CMK (cell line): ENCODE results near the genes SCN2B and KMT2A.

- RRBS: 85% methylated on average over 5 of the region's 11 CpGs
These were observed 2.8 kb downstream of the TMPRSS4 start for GRCh38 chr11:118079457-118080211.

DNA sequence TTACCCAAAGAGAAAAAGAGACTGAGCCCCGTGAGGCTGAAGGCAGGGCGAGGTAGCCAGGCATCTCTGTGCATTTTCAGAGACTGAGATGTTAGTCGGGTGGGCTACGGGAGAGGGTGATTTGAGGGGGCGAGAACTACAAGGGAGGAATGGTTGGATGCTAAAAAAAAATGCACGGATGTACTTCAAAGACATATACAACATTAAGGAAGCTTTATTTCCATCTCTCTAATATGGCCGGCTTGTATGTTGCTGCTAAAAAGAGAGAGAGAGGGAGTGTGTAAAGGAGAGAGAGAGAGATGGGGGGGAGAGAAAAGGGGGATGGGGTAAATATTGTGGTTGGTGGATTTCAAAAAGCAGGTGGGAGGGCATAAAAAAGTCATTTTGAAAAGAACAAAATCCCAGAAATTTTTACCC lies at the start of gene SCN2B:
Gene SCN2B, minus strand, starts transcription at position 282 of the 417 bp plus-strand sequence.
- RRBS: no CpG with 5 or more reads among the region's 7 CpGs

DNA sequence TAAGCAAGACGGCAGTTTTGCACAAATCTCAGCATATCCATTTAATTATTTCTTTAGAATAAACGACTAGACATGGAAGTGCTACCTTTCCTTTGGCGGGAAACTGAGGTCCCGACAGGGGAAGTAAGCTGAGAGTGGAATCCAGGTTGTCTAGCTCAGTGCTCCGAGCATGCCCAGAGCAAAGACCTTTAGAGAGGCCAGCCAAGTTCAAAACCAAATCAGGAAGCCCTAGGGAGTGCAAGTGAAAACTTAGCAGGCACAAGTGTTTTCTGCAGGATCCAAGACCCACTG lies 22.7 kb upstream of the SCN2B start:
- RRBS: no CpG with 5 or more reads among the region's 5 CpGs

GRCh38 chr11:118202623-118203277 lies 22.1 kb downstream of the JAML start:
- RRBS: no CpG with 5 or more reads among the region's 4 CpGs

DNA sequence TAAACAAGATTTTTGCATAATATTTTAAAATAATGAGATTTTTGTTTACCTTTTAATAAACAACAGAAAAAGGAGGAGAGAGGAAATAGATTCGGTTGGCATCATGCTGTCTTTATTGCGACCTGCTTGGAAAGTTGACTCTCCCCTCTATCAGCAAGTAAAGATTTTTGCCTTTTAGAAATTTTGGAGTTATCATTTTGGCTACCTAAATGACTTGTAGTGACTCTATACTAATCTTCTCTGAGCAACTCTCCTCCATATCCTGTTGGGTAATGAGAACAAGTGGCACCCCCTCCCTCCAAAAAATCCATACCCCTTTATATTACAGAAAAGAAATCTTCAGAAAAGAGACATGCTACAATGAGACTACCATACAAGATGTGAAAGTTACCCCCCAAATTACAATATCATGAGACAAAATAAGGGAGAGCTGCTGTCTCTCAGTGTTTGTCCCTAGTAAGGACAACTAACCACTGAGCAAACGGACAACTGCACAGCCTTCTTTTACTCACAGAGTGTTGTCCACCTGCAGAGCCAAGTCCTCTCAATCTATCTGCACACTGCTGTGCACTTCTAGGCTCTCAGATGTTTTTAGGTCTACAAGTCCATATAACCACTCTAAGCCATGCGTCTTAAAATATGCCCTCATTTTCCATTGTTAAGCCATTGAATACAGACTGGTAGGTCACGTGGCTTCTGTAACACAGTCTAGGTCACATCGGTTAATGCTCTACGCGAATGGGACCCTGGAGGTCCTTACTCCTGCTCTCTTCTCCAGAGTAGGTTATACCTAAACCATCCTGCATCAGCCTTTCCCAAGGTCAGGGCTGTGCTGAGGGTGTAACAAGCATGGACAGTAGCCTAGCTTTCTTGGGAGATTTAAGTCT lies 1.1 kb downstream of the JAML start:
- RRBS: no CpG with 5 or more reads among the region's 8 CpGs

DNA sequence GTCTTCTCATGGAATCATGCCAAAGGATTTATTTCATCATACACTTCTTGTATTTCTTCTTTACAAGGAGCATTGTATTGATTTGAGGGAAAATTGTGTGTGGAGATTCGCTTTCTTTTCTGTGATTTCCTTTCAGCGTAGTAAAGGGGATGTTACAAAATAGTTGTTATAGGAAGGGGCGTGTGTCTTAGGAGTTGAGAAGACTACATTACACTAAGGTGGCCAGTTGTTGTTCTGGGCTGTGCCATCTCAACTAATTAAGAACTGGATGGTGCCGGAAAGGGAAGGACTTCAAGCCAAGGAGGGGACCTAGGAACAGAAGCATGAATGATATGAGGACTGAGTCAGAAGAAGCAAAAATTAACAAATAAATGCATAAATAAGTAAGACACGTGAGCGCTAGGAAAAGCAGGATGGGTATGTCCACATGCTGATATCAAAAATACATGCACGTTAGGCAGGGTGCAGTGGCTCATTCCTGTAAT lies 12.8 kb upstream of the CD3E start:
- RRBS: no CpG with 5 or more reads among the region's 7 CpGs

DNA sequence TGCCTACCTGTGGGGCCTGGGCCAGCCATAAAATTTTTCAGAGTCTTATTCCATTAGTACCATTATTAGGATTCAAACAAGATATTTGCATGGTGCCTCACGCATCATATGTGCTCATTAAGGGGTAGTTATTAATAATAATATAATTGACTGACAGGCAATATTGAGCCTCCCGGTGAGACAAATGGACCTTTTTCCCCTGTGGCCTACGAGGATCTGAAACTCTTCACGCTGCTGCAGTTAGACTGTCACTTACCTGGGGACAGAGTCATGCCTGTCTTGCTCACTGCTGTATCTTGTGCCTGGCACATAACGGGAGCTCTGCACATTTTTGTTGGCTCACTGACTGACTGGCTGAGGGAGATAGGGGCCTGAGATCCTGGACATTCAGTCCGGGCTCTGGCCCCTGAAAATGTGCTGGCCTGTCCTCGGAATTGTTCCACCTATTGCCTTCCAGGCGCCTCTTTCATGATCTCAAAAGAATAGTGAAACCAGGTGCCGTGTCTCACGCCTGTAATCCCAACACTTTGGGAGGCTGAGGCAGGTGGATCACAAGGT lies 696 bp upstream of the CD3D start:
- RRBS: no CpG with 5 or more reads among the region's 10 CpGs

GRCh38 chr11:118436305-118437018 lies at the start of gene KMT2A:
KMT2A (plus strand) TSS chr11:118436492.
- RRBS: 1% methylated on average over 28 of the region's 92 CpGs

- RRBS: no CpG with 5 or more reads among the region's 13 CpGs
These were observed 23.2 kb upstream of the TTC36 start for GRCh38 chr11:118503571-118505017.

DNA sequence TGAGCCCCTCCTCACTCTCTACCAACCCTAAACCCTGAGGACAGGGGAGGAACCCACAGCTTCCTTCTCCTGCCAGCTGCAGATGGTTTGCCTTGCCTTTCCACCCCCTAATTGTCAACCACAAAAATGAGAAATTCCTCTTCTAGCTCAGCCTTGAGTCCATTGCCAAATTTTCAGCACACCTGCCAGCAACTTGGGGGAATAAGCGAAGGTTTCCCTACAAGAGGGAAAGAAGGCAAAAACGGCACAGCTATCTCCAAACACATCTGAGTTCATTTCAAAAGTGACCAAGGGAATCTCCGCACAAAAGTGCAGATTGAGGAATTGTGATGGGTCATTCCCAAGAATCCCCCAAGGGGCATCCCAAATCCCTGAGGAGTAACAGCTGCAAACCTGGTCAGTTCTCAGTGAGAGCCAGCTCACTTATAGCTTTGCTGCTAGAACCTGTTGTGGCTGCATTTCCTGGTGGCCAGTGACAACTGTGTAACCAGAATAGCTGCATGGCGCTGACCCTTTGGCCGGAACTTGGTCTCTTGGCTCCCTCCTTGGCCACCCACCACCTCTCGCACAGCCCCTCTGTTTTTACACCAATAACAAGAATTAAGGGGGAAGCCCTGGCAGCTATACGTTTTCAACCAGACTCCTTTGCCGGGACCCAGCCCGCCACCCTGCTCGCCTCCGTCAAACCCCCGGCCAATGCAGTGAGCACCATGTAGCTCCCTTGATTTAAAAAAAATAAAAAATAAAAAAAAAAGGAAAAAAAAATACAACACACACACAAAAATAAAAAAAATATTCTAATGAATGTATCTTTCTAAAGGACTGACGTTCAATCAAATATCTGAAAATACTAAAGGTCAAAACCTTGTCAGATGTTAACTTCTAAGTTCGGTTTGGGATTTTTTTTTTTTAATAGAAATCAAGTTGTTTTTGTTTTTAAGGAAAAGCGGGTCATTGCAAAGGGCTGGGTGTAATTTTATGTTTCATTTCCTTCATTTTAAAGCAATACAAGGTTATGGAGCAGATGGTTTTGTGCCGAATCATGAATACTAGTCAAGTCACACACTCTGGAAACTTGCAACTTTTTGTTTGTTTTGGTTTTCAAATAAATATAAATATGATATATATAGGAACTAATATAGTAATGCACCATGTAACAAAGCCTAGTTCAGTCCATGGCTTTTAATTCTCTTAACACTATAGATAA lies 2.0 kb upstream of the TTC36 start:
- RRBS: 96% methylated on average over 5 of the region's 16 CpGs

- RRBS: no CpG with 5 or more reads among the region's 2 CpGs
These were observed 14.8 kb upstream of the PHLDB1 start for GRCh38 chr11:118592580-118593096.

GRCh38 chr11:118602246-118603186 lies 4.9 kb upstream of the PHLDB1 start:
- RRBS: no CpG with 5 or more reads among the region's 7 CpGs

DNA sequence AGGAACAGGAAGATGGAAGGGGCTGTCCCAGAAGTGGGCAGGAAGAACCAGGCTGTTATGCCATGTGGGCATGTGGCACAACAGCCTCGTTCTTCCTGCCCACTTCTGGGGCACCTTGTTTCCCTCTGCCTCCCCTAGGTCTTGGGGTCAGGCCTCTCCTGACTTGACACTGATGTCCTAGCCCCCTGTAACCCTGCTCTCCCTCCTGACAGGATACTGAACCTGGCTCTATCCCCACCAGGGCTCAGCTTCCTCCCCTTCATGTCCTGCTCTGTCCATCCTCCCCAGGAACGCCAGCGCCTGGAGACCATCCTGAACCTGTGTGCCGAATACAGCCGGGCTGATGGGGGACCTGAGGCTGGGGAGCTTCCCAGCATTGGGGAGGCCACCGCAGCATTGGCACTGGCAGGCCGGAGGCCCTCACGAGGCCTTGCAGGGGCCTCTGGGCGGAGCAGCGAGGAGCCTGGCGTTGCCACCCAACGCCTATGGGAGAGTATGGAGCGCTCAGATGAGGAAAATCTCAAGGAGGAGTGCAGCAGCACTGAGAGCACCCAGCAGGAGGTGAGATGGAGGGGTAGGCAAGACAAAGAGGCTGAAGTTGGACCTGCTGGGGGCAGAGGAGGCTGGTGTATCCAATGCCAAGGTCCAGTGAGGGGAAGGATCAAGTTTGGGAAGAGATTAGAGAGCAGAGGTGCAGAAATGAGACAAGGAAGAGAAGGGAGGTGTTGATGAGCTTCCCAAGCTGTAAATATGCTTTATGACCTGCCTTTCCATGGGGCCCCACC lies 23.7 kb downstream of the PHLDB1 start:
- RRBS: 98% methylated on average over 3 of the region's 13 CpGs

DNA sequence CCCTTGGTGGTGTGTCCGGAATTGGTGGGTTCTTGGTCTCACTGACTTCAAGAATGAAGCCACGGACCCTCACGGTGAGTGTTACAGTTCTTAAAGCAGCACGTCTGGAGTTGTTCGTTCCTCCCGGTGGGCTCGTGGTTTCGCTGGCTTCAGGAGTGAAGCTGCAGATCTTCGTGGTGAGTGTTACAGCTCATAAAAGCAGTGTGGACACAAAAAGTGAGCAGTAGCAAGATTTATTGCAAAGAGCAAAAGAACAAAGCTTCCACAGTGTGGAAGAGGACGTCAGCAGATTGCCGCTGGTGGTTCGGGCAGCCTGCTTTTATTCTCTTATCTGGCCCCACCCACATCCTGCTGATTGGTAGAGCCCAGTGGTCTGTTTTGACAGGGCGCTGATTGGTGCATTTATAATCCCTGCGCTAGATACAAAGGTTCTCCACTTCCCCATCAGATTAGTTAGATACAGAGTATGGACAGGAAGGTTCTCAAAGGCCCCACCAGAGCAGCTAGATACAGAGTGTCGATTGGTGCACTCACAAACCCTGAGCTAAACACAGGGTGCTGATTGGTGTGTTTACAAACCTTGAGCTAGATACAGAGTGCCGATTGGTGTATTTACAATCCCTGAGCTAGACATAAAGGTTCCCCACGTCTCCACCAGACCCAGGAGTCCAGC lies 8.9 kb upstream of the TREH start:
- RRBS: no CpG with 5 or more reads among the region's 17 CpGs

GRCh38 chr11:118691877-118692401 lies 12.5 kb upstream of the TREH start:
- RRBS: 75% methylated on average over 4 of the region's 7 CpGs

DNA sequence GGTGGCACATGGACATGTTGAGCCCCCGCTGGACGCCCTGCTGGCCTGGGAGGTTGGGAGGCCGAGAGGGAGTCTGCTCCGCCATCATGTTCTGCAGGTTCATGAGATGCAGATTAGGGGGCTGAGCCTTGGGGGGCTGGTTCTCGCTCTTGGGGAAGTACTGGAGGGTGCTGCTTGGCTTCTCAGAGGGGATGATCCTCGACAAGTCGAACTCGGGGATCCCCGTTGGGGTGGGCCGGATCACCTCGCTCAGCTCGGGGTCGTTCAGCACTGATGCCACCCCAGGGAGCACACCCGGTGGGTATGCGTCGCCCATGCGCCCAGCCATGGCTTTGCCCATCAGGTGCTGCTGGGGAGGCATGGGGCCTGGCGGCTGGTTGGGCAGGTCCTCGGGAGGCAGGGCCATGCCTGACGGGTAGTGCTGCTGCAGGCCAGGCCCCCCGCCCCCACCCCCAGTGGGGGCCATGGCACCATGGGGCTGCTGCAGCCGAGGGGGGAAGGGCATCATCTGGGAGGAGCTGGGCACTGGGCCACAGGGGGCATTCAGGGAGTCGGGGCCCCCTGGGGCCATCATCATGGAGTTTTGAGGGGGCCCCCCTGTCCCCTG lies 15.1 kb downstream of the CXCR5 start:
- RRBS: 98% methylated on average over 5 of the region's 23 CpGs

DNA sequence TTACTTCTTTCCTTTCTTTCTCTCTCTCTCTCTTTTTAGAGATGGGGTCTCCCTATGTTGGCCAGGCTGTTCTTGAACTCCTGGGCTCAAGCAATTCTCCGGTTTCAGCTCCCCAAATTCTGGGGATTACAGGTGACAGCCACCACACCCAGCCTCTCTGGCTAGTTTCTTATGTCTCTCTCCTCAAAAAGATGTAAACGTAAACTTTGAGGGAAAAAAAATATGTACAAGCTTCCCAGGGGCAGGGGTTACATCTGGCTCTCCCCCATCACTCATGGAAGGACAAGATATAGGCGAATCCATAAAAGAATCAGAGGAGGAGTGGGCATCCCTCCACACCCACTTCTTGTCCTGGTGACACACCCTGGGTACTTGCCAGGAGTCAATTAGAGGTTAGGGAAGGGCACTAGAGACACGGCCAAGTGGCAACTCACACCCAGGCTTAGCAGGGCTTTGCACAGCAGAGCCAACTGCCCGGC lies 19.0 kb downstream of the BCL9L start:
- RRBS: no CpG with 5 or more reads among the region's 5 CpGs

GRCh38 chr11:118910973-118911939 lies 14.5 kb downstream of the BCL9L start:
- RRBS: 97% methylated on average over 6 of the region's 30 CpGs

DNA sequence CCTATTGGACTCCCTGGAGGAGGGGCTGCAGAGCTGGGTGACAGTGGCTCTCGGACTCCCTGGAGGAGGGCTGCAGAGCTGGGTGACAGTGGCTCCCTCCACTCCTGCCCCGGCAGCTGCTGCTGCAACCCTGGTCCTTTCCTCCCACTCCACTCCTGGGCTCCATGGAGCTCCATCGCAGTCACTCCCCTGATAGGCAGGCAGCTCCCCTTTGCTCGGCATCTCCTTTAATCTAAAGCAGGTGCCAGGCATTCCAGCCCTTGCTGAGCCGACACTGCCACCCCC lies 2.8 kb downstream of the BCL9L start:
- RRBS: no CpG with 5 or more reads among the region's 5 CpGs